Metastatic Liver Carcinoma in the Lung (tissue), 2 donors: Measurements from ENCODE around the gene KLLN.

DNA sequence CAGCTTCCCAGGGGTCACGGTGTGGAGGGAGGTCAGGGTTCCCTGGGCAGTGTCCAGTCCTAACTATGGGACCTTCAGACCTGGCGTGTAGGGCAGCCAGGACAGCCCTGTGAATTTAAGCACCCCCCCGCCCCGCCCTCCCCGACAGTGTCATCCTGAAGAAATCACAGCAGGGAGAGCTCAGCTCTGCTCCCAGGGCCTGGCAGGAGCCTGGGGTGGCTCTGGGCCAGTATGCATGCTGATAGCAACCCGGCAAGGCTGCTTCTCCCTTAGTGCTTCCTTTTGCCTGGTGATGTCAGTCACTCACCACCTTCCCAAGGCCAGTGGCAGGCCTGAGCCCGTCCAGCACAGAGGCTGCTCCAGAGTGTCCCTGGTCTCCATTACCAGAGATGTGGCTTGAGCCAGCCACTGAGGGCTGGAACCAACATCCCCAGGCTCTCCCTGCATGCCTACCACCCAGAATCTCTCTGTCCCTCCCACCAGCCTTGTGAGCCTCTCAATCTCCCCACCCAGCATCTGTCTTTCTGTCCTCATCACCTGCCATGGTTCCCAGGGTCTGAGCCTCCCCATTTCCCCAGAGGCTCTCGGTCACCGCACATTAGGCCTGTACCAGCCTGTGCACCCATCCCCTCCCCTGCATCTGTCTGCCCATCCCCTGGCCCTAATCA lies 6.6 kb upstream of the LDB3 start:
- PRO-cap, 2 experiments, result no peak in any of the 2 experiments

DNA sequence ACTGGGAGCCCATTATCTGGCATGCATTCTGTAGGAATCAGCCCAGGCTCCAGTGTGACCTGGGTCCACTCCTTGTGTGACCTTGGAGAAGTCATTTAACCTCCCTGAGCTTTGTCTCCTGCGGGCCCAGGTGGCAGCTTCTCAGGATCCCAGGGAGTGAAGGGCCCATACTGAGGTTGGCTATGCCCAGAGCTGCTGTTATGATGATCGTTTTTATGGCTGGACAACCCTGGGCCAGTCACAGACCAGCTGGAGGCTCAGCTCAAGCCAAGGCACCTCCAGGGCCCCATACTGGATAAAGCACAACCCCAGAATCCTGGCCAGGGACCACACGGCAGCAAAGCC lies 491 bp upstream of the LDB3 start:
- PRO-cap, 2 experiments, result no peak in any of the 2 experiments

DNA sequence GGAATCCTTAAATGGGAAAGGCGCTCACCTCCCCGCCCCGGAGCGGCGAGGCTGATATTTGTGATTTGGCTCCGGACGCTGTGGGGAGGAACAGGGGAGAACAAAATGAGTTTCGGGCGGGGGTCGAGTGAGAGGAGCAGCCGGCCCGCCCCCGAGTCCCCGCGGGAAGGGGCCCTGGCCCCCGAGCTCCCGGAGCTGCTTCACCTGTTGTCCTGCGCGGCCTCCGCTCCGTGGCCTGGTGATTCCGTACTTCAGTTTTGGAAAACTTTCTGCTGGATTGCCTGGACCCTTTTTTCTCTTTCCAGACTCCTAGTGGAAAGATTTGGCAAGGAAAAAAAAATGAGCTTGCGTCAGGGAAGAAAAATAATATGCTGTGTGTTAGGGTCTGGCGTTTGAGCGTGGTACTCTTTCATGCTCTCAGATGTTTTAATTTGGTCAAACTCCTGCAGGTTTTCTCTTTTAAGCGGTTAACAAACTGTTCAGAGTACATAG lies 841 bp downstream of the BMPR1A start:
- PRO-cap, 2 experiments, result peak in 1 of 2 experiments; most common plus-strand start position 374 of the sequence (in 1); most common minus-strand start position 232 of the sequence (in 1)

DNA sequence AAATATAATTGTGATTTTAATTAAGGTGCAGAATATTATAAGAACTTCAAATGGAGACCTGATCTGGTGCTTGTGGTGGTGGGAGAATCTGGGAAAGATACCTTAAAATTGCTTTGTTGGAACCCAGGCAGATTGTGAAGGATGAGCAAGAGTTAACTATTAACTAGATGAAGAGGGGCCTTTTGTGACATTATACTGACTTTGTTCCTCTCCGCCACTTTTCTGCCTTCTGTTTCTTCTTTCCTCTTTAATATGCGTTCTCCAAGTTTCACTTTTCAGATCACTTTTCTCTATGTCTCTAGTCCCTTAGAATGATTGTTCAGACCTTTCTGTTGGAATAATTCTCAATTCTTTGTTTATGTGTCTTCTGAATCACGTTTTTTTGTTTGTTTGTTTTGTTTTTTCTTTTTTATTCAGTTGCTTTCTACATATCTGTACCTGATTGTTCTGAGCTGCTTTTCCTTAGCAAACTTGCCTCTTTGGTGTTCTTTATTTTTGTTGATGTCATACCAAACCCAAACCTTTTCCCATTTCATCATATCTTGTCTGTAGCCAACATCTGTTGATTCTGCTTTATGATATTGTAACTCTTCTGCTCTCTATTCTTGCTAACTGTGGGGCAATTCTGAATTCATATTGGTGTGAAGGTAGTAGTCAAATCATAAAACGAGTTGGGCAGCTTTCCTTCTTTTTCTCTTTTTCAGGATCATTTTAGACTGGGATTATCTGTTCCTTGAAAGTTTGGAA lies 2.8 kb downstream of the BMPR1A start:
- PRO-cap, 2 experiments, result no peak in any of the 2 experiments

DNA sequence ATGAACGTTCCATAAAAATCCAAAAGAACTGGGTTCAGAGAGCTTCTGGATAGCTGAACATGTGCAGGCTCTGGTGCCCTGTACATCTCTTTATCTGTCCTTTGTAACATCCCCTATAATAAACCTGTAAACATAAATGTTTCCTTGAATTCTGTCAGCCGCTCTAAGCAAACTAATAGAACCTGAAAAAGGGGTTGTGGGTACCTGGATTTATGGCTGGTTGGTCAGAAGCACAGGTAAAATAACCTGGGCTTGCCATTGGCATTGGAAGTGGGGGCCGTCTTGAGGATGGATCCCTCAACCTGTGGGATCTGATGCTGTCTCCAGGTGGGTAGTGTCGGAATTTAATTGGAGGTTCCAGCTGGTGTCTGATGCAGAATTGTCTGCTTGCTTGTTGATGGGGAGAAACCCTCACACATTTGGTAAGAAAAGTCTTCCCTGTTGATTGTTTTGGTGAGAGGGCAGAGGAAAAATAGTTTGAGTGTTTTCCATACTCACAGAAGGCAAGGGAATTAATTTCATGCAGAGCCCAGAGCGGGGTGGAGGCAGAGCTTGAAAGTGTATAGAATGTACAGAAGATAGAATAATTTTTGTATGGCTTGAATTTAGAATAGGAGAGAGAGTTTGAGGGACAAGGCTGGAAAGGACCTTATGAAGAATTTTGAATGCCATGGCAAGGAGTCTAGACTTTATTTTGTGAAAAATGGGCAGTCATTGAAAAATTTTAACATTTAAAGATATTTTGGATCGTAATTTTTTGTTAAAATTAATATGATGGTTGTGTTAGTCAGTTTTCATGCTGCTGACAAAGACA lies 85.7 kb downstream of the BMPR1A start:
- PRO-cap, 2 experiments, result no peak in any of the 2 experiments

DNA sequence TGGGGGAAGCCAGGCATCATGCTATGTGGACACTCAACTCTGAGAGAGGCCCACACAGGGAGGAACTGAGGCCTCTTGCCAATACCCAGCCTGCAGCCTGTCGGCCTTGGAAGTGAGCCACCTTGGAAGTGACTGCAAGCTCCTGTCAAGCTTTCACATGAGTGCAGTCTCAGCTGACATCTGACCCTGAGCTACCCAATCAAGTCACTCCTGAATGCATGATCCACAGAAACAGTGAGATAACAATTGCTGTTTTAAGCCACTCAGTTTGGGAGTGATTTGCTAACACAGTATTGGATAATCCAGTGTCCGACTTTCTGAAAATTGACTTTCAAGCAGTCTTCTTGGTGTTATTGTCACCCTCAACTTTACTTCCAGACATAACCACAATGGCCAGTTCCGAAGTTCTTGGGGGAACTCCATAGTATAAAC lies 56.3 kb downstream of the MMRN2 start:
- PRO-cap, 2 experiments, result no peak in any of the 2 experiments

GRCh38 chr10:86960119-86960891 lies 1.9 kb downstream of the SNCG start:
- PRO-cap, 2 experiments, result no peak in any of the 2 experiments

- PRO-cap, 2 experiments, result no peak in any of the 2 experiments
These were observed 2.0 kb upstream of the ADIRF start for GRCh38 chr10:86965872-86967076.

DNA sequence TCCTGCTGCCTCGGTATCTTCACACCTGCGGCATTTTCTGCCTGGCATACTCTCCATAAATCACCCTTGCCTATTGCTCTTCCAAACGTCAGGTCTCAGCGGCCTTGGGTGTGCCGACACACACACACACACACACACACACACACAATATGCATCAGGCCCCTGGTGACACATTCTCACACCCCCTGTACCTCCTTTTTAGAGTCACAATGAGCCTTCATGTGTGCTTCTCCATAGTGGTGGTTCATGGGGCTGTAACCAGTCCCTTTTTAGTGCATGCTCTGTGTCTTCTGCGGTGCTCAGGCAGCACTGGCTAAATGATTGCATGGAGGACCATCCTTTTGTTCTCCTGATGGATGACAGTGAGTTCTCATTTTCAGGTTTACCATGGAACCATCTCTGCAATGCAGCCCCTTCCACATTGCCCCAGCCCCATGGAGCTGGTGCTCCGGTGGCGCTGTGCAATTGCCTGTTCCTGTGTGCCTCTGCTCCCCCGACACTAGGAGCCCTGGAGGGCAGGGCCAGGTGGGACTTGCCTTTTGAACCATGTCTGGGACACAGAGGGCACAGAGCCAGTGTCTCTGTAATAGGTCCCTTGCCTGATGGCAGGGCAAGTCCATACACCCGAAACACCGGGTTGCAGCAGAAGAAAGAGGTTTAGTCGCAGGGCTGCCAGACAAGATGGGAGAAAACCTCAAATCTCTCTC lies 4.6 kb downstream of the ADIRF start:
- PRO-cap, 2 experiments, result no peak in any of the 2 experiments

DNA sequence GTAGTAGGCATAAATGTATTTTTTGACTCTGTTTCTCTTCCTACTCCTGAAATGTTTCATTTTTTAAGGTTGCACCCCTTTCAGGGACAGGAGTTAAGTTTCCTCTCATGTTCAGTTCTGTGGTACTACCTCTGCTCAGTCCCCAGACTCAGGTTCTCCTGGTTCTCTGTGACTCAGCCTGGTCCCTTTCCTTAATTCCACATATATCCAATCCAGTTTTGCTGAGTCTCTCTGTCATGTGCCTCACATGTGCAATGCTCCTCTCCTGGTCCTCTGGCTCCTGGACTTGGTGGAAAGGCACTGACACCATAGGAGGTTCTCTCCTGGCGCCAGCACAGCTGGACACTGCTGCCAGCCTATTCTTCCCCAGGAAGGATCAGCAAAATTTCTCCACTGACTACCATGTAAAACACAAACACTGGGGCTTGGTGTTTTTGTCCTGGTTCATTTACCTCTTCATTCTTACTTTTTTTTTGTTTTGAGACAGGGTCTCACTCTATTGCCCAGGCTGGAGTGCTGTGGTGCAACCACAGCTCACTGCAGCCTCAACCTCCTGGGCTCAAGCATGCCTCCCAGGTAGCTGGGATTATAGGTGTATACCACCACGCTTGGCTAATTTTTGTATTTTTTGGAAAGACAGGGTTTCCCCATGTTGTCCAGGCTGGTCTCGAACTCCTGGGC lies 27.7 kb downstream of the GLUD1 start:
- PRO-cap, 2 experiments, result no peak in any of the 2 experiments

GRCh38 chr10:87081454-87081902 lies 13.2 kb downstream of the GLUD1 start:
- PRO-cap, 2 experiments, result no peak in any of the 2 experiments

DNA sequence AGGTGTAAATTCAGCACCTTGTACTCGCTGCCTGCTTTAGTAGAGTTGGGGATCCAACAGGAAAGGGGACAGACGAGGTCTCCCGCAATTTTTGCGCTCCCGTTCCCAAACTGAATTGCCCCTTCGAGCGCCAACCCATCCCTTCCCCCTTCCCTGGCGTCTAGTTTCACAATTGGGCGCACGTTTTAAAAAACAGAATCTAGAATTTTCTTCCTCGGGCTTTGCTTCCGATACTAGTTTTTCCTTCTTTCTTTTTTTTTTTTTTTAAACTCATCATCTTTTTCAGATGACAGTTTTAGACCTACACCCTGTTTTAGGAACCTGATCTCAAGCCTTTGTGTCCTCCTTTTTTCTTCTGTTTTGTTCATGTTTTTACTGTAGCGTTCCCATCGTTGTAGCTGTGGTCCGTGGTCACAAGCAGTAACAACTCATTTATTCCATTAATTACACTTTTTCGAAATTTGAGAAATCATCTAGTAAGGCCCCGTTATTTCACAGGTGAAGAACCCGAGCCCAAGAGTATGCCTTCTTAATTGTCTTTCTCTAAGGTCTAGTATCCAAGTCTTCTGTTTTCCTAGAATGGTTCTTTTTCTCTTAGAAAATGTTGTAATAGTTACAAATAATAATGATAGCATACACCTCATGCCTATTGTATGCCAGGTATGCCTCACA lies 1.2 kb downstream of the MINPP1 start:
- PRO-cap, 2 experiments, result peak in 1 of 2 experiments; most common plus-strand start position 279 of the sequence (in 1); most common minus-strand start position 117 of the sequence (in 1)

DNA sequence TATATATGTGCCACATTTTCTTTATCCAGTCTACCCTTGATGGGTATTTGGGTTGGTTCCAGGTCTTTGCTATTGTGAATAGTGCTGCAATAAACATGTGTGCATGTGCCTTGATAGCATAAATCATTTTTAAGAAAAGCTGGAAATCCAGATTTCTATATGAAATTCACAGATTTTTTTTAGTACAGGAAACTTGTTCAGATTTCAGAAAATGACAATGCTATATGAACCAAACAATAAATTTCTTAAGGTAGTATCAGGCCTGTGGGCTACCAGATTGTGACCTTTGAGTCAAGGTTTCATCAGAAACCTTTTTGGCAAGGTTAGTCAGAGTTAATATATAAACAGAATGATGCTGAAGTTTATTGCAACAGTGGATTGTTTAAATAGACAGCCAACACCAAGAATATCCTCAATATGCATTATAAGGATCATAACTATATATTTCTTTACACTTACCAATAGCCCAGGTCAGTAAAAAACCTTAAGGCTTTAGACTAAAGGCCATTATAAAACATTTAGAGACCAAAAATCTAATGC lies 68.7 kb upstream of the PAPSS2 start:
- PRO-cap, 2 experiments, result no peak in any of the 2 experiments

DNA sequence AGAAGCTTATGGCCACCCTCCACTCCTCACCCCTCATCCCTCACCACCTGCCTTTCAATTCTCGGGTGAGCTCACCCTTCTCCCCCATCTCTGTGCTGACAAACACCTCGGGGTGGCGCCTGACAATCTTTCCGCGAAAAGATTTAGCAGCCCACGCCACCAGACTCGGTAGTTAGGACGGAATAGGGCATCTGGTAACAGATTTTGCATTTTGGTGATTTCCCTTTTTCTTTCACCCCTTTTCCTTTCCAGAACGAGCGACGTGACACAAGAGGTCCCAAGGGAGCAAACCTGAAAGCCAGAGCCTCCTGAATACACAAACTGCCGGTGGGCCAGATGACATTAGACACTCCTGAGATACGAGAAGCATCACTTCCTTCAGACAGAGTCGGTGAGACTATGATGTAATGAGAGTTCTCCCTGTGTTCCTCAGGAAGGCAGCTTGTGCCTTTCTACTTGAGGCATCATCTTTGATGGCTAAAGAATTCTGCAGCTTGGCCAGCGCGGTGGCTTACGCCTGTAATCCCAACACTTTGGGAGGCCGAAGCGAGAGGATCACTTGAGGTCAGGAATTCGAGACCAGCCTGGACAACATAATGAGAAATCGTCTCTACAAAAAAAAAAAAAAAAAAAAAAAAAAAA lies 745 bp upstream of the ATAD1 start:
- PRO-cap, 2 experiments, result no peak in any of the 2 experiments

- PRO-cap, 2 experiments, result no peak in any of the 2 experiments
These were observed 3.2 kb downstream of the KLLN start for GRCh38 chr10:87860249-87860504.

DNA sequence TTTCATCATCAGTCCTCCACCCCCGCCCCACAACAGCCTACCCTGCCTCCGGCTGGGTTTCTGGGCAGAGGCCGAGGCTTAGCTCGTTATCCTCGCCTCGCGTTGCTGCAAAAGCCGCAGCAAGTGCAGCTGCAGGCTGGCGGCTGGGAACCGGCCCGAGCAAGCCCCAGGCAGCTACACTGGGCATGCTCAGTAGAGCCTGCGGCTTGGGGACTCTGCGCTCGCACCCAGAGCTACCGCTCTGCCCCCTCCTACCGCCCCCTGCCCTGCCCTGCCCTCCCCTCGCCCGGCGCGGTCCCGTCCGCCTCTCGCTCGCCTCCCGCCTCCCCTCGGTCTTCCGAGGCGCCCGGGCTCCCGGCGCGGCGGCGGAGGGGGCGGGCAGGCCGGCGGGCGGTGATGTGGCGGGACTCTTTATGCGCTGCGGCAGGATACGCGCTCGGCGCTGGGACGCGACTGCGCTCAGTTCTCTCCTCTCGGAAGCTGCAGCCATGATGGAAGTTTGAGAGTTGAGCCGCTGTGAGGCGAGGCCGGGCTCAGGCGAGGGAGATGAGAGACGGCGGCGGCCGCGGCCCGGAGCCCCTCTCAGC lies at the start of gene KLLN:
Gene KLLN, minus strand, starts transcription at position 371 of the 587 bp plus-strand sequence.
- PRO-cap, 2 experiments, result peak in 2 of 2 experiments; most common plus-strand start position 536 of the sequence (in 2); most common minus-strand start position 125 of the sequence (in 1)

GRCh38 chr10:87864039-87865174 lies 982 bp downstream of the PTEN start:
- PRO-cap, 2 experiments, result peak in 1 of 2 experiments; most common plus-strand start chr10:87864105 (in 1)

DNA sequence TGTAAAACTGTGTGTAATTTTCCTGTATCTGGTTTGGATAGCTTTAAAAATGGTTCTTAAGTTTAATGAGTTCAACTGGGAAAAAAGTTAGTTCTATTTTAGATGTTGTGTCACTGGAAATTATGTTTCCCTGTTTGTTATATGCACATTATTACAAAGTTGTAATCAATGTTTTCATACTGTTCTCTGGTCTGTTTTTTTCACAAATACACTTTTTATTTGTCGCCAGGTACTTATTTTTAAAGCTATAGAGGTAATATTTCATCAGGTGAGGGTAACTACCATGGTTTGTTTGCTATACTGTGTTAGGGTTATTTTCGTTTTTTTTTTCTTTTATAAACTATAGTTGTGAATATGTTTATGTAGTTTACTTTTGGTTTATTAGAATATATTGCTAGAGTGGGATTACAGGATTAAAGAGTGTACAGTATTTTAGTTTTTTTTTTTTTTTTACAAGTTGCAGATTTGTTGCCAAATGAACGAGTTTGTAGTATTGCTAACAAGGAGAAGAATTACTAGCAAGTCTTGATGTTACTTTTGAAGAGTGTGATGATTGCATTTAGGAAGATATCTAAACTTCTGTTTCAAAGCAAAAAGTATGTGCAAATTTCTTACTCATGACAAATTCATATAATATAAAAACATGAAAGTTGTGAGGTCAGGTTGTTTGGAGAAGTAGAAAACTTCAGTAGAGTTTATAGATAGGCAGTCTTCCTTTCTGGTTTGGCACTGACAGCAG lies 16.6 kb downstream of the PTEN start:
- PRO-cap, 2 experiments, result no peak in any of the 2 experiments

DNA sequence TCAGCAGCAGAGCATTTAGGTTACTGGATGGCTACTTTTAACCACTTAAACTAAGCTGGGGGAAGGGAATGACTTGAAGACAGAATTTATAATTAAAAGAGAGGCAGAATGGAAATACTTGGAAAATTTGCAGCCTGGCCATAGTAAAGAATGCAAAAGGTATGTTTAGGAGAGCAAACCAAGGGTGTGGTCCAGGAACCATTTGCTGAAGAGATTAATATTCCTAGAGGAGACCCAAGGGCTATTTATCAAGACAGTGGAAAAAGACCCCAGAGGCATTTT lies 23.9 kb downstream of the PTEN start:
- PRO-cap, 2 experiments, result no peak in any of the 2 experiments

DNA sequence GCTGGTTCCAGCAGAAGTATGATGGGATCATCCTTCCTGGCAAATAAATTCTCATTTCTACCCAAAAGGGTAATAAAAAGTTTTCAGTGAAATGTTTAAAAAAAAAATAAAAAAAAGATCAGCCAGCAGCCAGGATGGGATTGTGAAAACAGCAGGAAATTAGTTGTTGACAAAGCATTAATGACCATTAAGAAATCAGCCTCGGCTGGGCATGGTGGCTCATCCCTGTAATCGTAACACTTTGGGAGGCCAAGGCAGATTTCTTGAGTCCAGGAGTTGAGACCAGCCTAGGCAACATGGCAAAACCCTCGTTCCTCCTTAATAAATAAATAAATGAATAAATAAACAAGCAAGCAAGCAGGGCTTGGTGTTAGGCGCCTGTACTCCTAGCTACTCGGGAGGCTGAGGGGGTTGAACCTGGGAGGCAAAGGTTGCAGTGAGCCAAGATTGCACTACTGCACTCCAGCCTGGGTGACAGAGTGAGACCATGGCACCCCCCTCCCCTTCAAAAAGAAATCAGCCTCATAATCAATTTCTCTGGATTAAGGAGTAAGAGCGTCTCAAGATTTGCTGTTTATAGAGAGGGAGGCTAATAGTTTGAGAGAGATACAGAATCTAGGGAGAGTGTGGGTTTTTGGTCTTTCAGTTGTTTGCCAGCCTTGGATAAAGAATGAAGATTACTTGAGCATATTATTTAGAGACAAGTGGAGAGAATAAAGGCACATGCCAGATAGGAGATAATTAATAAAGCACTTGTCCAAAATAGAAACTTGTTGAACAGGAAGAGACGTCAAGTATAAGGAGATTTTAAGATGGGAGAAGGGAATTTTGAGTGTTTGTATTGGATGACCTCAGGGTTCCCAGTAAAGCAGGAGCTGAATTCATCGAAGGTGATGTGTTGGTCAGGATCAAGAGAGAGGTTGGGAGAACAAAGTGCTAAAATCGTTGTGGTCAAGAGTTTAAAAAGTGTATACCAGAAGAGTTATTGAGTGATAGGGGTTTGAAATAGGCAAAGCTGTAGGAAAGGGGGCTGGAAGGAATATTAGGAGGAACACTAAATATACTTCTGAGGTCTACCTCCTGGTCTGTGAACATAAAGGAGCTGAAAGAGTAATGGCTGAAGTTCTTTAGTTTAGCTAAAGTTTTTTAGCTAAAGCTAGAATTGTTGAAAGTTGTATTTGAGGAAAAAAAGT lies 83.0 kb downstream of the PTEN start:
- PRO-cap, 2 experiments, result no peak in any of the 2 experiments